ENCODE data around the gene JOSD1.

- RRBS, 2 experiments = no CpG with 5 or more reads among the region's 6 CpGs
These were observed 18.4 kb upstream of the MICALL1 start for GRCh38 chr22:37887519-37888351.

- RRBS, 2 experiments = no CpG with 5 or more reads among the region's 5 CpGs
These were observed 9.8 kb upstream of the MICALL1 start for GRCh38 chr22:37896170-37896741.

GRCh38 chr22:37906745-37907019 lies 585 bp downstream of the MICALL1 start:
- RRBS, 2 experiments = 5 to 13% methylated on average over 4 of the region's 20 CpGs

DNA sequence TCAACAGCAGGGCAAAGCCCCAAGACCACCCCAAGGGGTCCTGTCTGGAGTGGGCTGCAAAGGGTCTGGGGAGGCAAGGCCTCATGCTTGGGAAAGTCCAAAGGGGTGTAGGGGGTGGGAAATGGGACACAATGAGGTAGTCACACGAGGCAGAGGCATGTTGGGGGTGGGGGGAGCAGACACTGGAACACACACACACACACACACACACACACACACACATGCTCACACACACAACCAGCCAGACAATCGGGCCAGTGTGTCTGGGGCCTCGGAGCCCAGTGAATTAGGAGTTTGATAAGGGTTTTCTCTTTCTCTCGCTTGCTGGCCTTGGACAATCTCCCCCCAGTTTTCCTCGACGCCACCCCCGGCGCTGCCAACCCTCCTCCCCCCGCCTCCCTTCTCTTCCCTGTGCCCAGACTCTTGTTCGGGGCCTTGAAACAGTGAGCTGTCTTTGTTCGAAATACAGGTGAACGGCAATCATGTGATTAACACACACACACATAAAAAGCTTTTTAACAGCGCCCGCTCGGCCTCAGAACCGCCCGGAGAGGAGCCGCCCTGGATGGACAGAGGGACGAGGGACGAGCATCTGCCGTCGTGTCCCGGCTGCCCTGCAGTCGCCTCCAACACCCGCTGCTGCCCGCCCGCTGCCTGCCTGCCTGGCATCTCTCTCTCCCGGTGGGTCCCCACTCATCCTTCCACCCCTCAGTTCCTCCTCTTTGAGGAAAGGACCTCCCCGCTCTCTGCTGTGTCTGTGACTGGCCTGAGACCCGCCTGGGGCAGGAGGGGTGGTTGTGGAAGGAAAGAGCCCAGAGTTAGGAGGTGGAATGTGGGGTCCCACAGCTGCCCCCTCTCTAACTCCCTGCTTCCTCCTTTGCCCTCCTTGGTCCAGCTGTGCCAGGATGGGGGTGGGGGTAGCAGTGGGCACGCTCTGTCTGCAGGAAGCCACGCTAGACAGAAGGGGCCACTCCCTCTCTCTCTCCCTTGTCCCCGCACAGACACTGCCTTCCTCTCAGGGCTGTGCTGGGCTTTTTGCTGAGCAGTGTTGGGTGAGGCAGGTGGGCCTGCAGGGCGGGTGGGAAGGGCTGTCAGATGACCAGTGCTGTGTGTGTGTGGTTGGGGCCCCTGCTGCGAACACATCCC lies 1.6 kb upstream of the SOX10 start:
- RRBS, 2 experiments = 83 to 92% methylated on average over 11 of the region's 35 CpGs

DNA sequence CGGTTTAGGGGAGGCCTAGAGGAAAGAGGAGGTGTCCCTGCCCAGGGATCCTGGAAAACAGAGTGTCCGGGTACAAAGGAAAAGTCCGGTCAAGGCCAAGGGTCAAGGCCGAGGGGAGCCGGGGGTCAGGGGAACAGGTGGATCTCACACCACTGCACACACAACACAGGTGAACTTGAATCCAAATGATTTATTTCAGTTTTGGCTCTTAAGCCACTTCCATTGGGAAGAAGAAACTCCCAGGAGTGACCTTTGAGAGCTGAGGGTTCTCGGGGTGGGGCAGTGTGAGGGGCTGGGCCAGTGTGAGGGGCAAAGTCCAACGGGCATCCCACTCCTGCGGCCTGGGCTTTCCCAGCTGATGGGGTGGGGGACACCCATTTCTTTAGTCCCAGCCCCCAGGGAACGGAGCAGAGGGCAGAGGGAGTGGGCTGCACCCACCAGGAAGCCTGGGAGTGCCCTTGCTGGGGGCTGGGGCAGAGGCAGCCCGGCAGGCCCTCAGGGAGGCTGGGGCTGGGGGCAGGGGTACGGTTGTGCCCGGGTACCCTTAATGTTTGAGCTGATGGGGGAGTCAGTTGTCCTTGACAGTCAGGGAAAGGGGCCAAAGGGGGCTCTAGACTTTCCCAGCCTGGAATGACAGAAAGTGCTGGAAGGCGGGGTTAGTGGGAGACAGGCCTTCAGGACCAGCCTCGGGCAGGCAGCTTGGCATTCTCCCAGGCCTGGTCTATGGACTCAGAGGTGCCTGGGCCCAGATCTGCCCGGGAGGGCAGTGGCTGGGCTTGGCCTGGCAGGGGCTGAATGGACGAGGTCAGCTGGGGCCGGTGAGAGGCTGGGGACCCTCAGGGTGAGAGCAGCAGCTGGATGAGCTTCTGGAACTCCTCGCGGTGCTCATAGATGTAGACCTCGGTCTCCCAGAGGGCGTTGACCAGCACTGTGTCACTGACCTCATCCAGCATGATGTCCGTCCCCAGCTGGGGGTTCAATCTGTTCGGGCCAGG lies 1.1 kb upstream of the BAIAP2L2 start:
- RRBS, 2 experiments = 46 to 57% methylated on average over 8 of the region's 23 CpGs

DNA sequence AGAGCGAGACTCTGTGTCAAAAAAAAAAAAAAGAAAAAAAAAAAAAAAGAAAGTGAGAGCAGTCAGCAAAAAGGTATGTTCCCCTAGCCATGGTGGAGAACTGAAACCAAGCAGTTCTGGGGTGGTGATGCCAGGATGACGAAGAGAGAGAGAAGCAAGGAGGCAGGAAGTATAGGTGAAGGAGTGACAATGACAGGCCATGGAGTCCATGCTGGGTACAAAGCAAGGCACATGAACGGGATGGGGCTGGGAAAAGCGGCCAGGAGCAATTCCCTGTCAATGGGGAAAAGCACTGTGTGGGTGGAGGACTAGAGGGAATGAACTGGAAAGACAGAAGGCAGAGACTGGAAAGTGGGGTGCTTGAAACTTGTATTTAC lies 19.5 kb downstream of the PLA2G6 start:
- RRBS, 2 experiments = no CpG with 5 or more reads among the region's 4 CpGs

DNA sequence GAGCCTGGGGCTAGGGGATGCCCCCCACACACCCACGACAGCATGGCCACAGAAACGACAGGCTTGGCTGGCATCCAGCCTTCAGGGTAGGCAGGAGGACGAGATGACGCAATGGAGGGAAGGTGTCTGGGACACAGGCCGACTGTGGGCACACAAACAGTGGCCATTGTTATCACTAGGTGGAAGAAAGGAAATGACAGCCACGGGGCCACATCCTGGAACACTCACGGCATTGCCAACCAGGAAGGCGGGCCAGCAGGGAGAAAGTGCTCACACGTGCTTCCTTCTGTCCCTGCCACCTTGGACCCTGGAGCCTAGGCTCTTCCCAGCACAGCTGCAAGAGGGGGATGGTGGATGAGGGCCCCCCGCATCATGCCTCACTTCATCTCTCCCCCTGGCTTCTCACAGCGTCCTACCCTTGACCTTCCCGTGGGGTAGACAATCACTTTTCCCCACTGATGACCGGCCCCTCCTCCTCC lies 8.7 kb downstream of the PLA2G6 start:
- RRBS, 2 experiments = no CpG with 5 or more reads among the region's 13 CpGs

DNA sequence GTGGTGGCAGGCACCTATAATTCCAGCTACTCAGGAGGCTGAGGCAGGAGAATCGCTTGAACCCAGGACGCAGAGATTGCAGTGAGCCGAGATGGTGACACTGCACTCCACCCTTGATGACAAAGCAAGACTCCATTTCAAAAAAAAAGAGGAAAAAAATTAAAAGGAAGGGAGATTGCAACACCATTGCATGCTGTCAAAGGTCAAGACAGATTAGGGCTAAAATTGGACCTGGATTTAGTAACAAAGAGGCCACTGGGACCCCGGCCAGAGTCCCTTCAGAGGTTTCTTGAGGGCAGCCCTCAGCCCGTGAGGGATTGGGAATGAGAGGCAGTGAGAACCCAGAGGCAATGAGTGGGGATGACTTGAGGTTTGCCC lies 8.2 kb upstream of the MAFF start:
- RRBS, 2 experiments = no CpG with 5 or more reads among the region's 5 CpGs

- RRBS, 2 experiments = no CpG with 5 or more reads among the region's 24 CpGs
These were observed 18.7 kb downstream of the MAFF start for GRCh38 chr22:38220179-38221181.

DNA sequence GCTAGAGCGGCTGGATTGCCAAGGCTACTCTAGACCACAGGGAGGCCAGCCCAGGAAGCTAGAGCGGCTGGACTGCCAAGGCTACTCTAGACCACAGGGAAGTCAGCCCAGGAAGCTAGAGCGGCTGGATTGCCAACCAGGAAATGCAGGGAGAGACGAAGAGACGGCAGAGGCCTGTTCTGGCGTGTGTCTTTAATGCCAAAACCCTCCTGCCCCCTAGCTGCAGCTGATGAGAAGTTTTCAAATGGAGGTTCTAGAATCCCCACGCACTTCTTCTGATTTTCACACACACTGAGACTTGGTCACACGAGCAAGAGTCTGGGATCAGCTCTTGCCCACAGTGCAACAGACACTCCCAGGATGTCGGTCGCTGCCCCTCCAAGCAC lies 28.3 kb downstream of the MAFF start:
- RRBS, 2 experiments = no CpG with 5 or more reads among the region's 10 CpGs

DNA sequence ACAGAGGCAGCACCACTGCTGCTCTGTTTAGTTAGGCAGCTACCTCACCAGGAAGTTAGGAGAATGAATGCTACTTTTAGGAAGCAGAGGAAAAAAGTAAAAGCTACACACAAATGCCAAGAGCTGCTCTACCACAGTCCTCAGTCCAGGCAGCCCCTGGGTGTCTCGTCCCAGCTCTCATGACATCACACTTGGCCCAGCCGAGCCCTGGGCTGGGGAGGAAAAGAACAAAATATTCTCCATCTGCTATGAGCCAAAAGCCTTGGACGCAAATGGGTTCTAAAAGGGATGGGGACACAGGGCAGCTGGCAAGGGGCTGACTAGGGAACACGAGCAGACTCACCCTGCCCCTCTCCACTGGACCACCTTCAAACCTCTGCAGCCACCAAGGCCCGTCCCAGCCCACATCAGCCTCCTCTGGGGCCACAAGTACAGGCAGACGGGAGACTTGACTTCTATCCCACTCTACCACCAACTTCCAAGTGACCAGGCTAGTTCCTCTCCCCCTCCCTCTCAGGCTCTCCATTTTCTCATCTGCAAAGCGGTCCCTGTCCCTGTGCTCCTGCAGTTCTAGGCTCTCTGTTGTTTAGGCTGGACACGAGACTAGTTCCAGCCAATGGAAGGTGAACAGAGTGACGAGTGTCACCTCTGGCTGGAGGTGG lies 26.0 kb downstream of the TMEM184B start:
- RRBS, 2 experiments = no CpG with 5 or more reads among the region's 9 CpGs

DNA sequence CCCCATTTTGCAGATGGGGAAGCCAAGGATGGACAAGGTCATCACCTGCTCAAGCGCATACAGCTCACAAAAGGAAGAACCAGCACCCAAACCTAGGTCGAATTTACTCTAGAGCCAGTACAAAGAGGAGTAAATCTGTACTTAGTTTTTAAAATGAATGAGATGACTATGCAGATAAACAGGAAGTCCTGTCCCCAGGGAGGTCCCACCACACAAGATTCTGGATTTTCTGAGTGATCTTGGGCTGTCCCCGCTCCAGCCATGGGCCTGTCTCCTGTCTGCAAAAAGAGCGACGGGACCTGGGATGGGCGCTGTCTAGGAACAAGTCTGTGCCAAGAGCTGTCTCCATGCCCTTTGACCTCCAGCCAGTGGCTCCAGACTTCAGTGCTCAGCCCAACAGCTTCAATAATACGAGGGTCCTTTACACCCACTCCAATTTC lies 6.0 kb downstream of the CSNK1E start:
- RRBS, 2 experiments = no CpG with 5 or more reads among the region's 7 CpGs

- RRBS, 2 experiments = no CpG with 5 or more reads among the region's 10 CpGs
These were observed 33.1 kb upstream of the CSNK1E start for GRCh38 chr22:38350308-38350817.

GRCh38 chr22:38397042-38398114 lies 57.6 kb downstream of the KCNJ4 start:
- RRBS, 2 experiments = 1 to 3% methylated on average over 11 of the region's 64 CpGs

- RRBS, 2 experiments = 47 to 58% methylated on average over 4 to 5 of the region's 9 CpGs
These were observed 9.0 kb downstream of the KCNJ4 start for GRCh38 chr22:38446005-38446491.

DNA sequence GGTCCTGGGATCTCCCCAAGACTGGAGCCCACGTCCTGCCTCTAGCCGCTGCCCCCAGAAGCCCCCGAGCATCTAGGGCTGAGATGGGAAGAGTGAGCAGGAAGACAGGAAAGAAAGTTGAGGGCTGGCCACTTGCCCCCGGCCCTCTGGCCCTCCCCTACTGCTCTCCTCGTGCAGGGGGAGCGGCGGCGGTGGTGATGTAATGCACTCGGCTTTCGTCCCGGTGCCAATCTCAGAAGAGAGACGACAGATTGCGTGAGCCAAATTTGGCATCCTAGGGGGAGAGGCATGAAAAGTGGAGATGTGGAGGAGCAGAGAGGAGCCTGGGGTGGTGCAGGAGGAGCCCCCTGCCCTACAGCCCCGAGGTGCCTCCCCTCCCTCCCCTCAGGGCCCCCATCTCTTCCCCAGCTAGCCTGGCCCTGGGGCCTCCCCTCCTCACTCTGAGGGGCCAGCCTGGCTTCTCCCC lies 2.6 kb downstream of the KCNJ4 start:
- RRBS, 2 experiments = no CpG with 5 or more reads among the region's 14 CpGs

- RRBS, 2 experiments = 5% methylated on average over 6 of the region's 40 CpGs; no CpG with 5 or more reads in 1 of the 2 experiments
These were observed 6.4 kb upstream of the KDELR3 start for GRCh38 chr22:38461413-38461883.

- RRBS, 2 experiments = 0 to 3% methylated on average over 9 of the region's 26 CpGs
These were observed 266 bp upstream of the DDX17 start for GRCh38 chr22:38506417-38506736.

DNA sequence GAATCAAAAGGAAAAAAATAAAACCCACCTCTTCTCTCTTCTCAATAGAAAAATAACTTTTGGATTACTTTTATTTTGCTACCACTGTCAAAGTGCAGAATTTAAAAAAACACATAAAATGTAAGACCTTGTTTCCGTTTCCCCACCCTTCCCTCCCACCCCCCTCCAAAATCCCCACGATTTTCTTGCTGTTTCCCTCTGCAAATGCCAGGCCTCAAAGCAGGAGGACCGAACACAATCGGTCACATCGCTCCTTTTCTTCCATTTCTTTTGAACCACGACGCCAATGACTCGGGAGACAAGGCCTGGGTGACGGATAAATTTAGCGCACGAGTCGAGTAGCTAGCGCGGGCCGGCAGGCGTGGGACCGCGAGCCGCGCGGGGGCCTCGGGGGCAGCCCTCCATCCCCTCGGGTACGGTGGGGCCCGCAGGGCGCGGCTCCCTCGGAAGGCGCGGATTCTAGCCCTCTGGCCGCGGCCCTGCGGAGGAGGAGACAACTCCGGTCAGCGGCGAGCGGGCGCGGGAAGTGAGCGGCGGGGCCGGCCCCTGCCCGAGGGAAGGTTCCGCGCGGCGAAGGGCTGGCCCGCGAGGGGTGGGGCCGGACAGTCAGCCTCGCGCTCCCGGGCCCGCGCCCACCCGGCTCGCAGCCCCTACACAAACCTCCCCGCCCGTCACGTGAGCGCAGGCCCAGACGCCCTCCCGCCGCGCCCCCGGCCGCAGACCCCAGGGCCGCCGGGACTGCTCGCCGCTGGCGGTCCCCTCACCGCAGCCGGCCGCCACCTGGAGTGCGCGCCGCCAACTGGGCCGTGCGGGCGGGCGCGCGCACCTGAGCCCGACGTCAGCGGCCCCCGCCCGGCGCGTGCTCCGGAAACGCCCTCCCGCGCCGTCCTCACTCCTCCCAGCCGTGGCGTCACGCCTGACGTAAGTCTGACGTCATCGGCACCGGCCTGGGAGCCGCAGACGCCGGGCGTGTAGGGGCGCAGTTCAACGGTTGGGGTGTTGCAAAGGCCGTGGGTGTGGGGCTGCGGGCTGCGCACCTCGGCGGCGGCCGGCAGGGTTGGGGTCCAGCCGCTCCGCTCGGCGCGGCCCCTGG lies at the start of gene JOSD1:
Gene JOSD1 (minus strand): TSS at position 804 of the 1,093 bp plus-strand sequence.
- RRBS, 2 experiments = 1 to 4% methylated on average over 69 of the region's 121 CpGs